Skeletal muscle tissue (tissue), 7 donors: ENCODE measurements around the genes NPTX1, PVALEF and CEP131.

- PRO-cap, 3 experiments, result no peak in any of the 3 experiments
- RAMPAGE, long total RNA, result no peak
- RRBS, 2 experiments, result no CpG with 5 or more reads among the region's 8 CpGs
Measured at GRCh38 chr17:80419421-80419747, 4.4 kb downstream of the ENDOV start.

DNA sequence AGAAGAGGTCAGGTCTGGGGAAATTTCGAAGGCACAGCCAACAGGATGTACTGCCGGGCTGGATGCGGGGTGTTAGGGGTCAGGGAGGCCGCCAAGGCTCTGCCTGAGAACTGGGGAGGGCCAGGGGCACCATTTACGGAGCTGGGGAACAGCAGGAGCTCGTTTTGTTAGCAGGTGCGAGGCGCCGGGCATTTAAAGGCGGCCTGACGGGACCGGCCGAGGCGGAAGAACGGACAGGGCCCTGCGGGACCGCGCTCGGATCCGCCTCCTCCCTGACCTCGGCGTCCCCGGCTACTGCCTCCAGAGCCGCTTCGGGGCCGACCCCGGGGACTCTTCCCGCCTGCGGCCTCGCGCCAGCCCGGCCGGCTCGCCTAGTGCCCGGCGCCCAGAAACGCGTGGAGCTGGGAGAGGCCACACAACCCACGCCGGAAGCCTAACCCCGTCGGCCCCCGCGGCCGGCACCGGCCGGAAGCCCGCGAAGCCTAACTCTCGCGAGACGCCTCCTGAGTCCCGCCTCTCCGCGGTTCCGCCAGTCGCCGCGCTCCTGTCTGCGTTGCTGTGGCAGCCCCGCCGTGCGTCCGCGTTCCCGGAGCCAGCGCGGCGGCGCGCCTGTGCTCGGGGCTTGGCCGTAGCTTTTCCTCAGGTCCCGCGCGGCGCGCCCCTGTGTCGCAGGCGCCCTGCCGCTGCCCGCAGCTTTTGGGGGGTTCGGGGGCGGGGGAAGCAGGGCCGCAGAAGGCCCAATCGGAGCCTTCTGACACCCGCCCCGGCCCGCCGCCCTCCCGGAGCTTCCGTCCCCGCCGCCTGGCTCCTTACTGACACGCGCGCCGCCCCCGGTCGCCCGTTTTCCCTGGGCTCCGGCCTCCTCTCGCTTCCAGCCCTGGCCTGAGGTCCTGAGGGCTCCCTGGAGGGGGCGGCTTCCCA is 21.9 kb downstream of the NPTX1 start:
- PRO-cap, 3 experiments, result peak in 3 of 3 experiments; most common plus-strand start position 812 of the sequence (in 2); most common minus-strand start position 431 of the sequence (in 2)
- RAMPAGE, long total RNA, result no peak
- RRBS, 2 experiments, result 1 to 3% methylated on average over 46 to 52 of the region's 104 CpGs

DNA sequence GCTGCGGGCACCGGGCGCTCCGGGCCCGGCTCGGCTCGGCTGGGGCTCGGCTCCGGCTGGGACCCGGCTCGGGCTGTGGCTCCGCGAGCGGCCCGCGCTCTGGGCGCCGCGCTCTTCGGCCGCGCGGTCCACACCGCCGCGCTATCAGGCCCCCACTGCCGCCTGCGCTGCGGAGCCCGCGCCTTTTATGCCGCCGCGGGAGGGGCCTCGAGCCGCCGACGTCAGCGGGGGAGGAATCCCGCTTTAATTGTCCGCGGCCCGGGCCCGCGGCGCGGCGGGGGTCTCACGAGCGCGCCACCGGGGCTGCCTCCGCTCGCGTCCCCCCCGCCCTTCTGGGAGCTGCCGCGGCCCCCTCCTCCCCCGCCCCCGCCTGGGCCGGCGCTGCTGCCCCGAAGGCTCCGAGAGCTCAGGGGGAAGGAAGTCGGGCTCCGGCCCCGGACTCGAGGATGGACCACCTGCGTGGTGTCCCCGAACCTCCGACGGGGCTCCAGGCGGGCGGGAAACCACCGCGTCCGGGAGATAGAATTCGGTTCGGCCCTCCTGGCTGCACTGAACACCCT is at the start of gene NPTX1:
NPTX1 (minus strand) TSS at position 160 of the 560 bp plus-strand sequence.
- PRO-cap, 3 experiments, result peak in 2 of 3 experiments; most common plus-strand start position 246 of the sequence (in 1); most common minus-strand start position 157 of the sequence (in 2)
- RAMPAGE, long total RNA, result no peak
- RRBS, 2 experiments, result 3 to 4% methylated on average over 36 of the region's 79 CpGs

DNA sequence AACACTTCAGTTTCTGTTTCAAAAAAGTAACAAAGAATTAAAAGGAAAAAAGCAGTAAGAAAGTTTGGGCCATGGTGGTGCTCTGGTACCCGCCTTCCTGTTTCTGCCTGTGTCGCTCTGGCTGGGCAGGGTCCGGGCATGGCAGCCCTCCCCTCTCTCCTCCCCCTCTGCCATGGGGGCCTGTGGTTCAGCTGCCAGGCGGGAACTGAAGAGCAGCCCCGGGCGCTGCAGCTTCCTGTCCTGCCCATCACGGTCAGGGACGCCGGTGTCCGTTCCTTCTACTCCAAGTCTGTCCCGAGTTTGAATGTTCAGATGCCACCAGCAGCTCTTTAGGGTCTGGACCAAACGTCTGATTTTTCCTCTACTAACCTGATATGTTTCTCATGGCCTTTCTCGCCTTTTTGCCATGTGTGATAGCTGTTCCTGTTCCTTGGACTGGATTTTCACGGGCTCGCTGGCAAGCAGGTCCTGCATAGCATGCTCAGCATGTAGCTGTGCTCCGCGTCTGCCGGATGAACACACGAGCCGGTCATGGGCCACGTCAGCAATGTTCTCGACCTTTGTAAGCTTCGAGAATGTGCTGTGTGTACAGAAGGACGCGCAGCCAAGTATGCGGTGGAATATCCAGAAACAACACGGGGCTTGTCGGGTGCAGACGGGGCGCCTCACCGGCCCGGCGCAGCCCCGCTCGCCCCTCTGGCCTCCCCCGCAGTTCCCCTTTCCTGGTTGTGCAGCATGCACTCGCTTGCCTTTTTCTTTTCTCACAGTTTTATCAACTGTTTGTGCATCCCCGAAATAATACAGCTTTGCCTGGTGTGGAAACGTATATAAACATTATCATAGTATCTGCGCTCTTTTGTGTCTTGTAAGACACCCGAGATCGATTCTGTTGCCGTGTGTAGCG is 42.1 kb downstream of the RPTOR start:
- PRO-cap, 3 experiments, result peak in 2 of 3 experiments; most common plus-strand start position 627 of the sequence (in 1); most common minus-strand start position 507 of the sequence (in 2)
- RAMPAGE, long total RNA, result no peak
- RRBS, 2 experiments, result 37 to 39% methylated on average over 6 of the region's 44 CpGs

GRCh38 chr17:80649583-80650243 is 105.1 kb downstream of the RPTOR start:
- PRO-cap, 3 experiments, result peak in 2 of 3 experiments; most common minus-strand start chr17:80649791 (in 2)
- RAMPAGE, long total RNA, result no peak
- RRBS, 2 experiments, result no CpG with 5 or more reads among the region's 11 CpGs

- PRO-cap, 3 experiments, result no peak in any of the 3 experiments
- RAMPAGE, long total RNA, result no peak
- RRBS, 2 experiments, result no CpG with 5 or more reads among the region's 16 CpGs
Measured at GRCh38 chr17:80661339-80661631, 116.6 kb downstream of the RPTOR start.

DNA sequence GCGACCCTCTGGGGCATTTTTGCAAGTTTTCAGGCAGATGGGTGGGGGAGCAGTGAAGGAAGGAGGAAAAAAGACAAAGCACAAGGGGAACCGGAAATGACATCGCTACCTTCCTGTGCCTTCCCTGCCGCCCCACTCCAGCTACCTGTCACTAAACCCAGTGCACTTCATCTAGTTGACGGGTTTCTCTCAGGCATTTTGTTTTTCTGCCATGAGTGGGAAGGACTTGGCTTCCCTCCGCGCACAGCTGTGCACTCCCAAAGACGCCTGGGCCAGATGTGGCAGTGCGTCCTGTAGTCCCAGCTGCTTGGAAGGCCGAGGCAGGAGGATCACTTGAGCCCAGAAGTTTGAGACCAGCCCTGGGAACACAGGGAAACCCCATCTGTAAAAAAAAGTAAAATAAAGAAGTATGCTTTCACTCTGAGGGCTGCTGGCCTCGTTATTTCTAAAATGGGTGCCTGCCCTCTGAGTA is 214.2 kb downstream of the RPTOR start:
- PRO-cap, 3 experiments, result no peak in any of the 3 experiments
- RAMPAGE, long total RNA, result no peak
- RRBS, 2 experiments, result no CpG with 5 or more reads among the region's 11 CpGs

DNA sequence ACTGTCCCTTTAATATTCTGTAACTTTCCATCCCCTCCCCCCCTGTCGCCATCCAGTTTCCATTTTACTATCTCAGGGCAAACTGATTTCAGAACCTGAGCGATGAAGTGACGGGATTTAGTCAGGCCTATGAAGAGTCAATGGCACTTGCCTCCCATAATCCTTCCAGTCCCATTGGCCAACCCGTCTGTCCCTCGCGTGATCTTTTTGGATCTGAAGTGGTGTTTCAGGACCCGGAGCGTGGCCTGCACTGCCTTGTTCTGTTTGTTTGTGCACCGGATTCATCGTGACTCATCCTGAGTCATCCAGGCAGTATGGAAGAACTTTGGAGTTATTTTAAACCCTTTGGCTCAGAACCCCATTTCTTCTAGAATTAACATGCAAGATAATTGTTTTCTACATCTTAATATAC is 199.8 kb upstream of the CHMP6 start:
- PRO-cap, 3 experiments, result peak in 2 of 3 experiments; most common plus-strand start position 284 of the sequence (in 1); most common minus-strand start position 266 of the sequence (in 1)
- RAMPAGE, long total RNA, result no peak
- RRBS, 2 experiments, result 0 to 17% methylated on average over 1 of the region's 10 CpGs

DNA sequence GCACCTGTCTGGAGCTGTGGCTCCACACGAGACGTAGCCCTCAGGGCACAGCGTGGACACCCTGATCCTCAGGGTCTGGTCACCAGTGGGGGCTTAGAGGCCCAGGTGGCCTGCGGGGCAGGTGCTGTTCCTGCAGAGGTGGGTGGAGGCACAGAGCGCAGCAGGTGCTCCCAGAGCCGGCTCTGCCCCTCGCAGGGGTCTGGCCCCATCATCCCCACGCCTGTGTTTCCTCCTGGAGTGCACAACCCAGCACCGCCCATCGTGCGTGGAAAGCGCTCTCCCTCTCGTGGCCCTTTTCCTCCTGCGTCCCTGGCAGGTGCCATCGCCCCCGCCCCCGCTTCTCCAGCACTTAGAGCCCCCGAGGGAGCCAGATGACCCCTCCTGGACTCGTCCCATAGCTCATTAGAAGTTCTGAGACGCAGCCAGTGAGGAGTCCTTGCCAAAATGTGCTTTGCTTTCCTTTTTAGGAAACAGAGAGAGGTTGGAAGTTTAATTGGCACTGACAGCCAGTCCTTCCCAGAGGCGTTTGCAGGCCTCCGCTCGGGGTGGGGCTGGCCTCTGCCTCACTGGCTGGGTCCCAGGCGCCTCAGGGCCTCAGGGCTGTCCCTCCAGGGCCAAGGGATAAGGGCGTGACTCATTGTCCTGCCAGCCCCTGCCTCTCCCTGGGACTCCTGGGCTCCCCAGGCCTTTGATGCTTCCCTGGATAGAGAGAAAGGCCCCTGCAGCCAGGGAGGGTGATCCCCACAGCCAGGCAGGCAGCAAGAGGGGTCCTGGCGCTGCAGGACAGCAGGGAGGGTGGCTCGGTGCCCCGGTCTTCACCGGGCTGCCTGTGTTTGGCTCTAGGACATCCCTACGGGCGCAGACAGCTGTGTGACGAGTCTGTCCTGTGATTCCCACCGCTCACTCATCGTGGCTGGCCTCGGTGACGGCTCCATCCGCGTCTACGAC is 32.1 kb upstream of the CHMP6 start:
- PRO-cap, 3 experiments, result no peak in any of the 3 experiments
- RAMPAGE, long total RNA, result no peak
- RRBS, 2 experiments, result no CpG with 5 or more reads among the region's 39 CpGs

DNA sequence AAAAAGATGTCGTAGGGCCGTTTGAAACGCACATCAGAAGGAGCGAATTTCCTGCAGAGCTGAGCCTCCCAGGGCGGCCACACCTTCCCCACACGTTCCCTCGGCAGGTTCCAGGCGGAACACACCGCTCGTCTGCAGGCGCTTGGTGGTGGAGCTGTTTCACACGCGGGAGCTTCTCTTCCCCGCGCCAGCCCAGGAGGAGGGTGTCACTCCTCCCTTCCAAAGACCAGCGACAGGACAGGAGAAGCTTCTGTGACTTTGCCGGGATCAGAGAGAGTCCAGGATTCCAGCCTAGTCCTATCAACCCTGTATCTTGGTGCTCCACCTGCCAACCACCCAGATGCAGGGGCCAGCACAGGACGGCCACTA is 11.5 kb upstream of the BAIAP2 start:
- PRO-cap, 3 experiments, result no peak in any of the 3 experiments
- RAMPAGE, long total RNA, result no peak
- RRBS, 2 experiments, result no CpG with 5 or more reads among the region's 18 CpGs

- PRO-cap, 3 experiments, result no peak in any of the 3 experiments
- RAMPAGE, long total RNA, result no peak
- RRBS, 2 experiments, result 57 to 58% methylated on average over 9 to 13 of the region's 45 CpGs
Measured at GRCh38 chr17:81031008-81032138, 3.6 kb upstream of the BAIAP2 start.

DNA sequence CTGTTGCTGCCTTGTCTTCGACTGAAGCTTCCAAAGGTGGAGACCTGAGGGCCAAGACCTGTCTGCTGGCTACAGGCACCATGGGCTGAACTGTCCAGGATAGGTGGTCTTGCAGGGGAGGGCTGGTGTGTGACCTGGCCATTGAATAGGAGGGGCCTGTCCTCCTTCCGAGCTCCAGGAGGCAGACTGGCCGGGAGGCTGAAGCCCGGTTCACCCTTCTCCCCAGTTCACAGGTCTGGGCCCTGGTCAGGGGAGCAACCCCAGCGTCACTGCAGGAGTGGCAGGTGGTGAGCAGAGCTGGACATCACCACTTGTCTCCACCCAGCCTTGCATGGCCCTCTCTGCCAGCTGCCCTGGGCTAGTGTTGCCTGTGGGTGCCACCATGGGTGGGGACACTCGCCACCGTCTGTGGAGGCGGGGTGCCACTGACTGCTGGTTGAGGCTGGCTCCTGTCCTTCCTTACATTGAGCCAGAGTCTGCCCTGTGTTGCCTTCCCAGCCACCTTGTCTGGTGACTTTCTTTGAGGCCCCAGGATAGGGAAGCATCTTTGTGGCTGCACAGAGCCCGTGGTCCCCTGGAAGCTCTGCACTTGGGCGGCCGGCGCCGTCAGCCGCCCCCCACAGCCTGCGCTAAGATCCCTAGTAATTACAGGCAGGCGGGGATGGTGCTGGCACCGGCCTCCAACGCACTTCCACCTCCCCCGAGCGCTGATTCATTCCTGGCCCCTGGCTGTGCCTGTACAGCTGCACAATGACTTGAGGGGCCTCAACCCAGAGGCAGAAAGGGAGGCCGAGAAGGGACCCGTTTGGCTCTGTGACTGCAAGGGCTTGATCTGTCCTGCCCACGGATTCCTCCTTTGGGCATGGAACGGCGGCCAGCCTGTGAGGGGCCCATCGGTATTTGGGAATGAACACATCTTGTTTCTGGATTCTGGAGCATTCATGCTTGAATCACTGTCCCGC is 5.0 kb downstream of the BAIAP2 start:
- PRO-cap, 3 experiments, result no peak in any of the 3 experiments
- RAMPAGE, long total RNA, result no peak
- RRBS, 2 experiments, result 19 to 31% methylated on average over 7 of the region's 27 CpGs

DNA sequence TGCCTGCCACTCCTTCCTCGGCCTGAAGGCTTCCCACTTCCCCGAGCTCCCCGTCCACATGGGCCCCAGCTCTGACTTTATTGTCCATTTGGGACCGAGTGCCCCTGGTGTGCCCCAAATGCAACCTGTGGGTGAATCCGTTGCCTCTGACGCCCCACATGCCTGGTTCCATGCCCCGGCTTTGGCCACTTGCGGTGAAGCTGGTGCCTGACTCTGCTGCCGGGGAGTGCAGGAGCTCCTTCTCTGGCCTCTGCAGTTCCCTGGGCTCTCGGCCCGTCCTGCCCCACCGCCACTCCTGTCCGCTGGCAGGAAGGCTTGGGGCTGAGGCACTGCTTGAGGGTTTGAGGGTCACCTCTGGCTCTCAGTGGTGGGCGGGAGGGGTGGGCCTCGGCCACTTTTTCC is 50.8 kb downstream of the BAIAP2 start:
- PRO-cap, 3 experiments, result no peak in any of the 3 experiments
- RAMPAGE, long total RNA, result no peak
- RRBS, 2 experiments, result 83 to 85% methylated on average over 2 of the region's 15 CpGs

- PRO-cap, 3 experiments, result no peak in any of the 3 experiments
- RAMPAGE, long total RNA, result no peak
- RRBS, 2 experiments, result 16% methylated on average over 4 of the region's 17 CpGs
Measured at GRCh38 chr17:81164815-81165598, at the start of gene PVALEF. Gene PVALEF (plus strand): TSS chr17:81165507.

GRCh38 chr17:81196711-81197468 is 25.9 kb downstream of the CEP131 start:
- PRO-cap, 3 experiments, result peak in 1 of 3 experiments; most common plus-strand start chr17:81197374 (in 1)
- RAMPAGE, long total RNA, result no peak
- RRBS, 2 experiments, result 63 to 78% methylated on average over 11 to 19 of the region's 39 CpGs

GRCh38 chr17:81222651-81223728 is at the start of gene CEP131:
Gene CEP131 (minus strand): TSS chr17:81222965.
- PRO-cap, 3 experiments, result peak in 3 of 3 experiments; most common plus-strand start chr17:81223354 (in 2); most common minus-strand start chr17:81222965 (in 1)
- RAMPAGE, long total RNA, result no peak
- RRBS, 2 experiments, result 2 to 3% methylated on average over 31 of the region's 107 CpGs

GRCh38 chr17:81228284-81228907 is 5.6 kb upstream of the CEP131 start:
- PRO-cap, 3 experiments, result no peak in any of the 3 experiments
- RAMPAGE, long total RNA, result no peak
- RRBS, 2 experiments, result no CpG with 5 or more reads among the region's 13 CpGs

GRCh38 chr17:81386280-81386849 is 8.9 kb upstream of the BAHCC1 start:
- PRO-cap, 3 experiments, result peak in 1 of 3 experiments; most common plus-strand start chr17:81386623 (in 1); most common minus-strand start chr17:81386609 (in 1)
- RAMPAGE, long total RNA, result no peak
- RRBS, 2 experiments, result 2% methylated on average over 24 to 25 of the region's 42 CpGs

DNA sequence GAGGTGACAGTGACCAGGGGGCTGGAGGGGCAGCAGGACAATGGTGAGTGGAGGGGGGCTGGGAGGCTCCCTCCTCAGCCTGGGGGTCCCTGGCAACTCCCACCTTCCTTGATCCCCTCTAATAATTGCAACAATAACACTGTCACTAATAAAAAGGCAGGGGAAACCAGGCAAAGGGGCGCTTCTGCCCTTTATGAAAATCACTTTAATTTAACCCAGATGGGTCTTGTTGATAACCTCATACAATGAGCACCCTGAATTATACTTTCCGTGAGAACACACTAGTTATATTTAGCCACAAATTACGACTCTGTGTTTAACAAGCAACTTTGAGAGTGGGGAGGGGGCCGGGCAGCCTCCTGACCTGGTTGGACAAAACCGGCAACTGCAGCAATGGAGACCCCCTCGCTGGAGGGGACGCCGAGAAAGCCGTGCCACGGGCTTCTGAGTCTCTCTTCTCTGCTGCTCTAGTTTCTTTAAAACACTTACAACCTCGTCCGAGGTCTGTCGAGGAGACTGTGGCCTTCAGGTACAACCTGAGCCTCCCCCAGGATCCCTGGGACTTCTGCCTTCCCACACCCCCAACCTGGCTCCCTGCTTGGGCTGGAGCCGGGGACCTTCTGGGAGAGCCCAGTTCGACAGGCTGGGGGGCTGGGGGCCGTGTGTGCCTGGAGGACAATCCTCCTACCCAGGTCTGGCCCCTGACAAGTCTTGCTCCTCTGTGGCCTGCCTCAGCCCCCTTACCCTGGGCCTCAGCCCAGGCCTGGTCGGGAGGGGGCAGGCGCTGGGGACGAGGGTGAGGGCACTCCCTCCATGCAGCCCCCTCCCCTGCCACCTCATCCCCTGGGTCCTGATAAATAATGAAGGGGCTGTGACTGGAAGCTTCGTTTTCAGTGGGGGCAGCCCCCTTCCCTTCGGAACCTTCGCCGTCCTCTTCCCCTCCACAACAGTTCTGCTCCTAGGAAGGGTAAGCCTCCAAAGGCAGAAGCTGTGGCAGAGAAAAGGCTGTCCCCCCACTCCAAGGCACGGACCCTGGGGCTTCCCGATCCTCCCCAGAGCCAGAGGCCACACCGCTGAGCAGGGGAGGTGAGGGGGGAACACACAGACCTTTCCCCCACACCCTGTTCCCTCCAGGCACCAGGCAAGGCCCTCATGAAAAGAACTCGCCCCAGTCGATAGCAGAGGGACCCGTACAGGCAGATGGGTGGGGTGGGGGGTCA is 5.3 kb upstream of the BAHCC1 start:
- PRO-cap, 3 experiments, result no peak in any of the 3 experiments
- RAMPAGE, long total RNA, result no peak
- RRBS, 2 experiments, result no CpG with 5 or more reads among the region's 29 CpGs

DNA sequence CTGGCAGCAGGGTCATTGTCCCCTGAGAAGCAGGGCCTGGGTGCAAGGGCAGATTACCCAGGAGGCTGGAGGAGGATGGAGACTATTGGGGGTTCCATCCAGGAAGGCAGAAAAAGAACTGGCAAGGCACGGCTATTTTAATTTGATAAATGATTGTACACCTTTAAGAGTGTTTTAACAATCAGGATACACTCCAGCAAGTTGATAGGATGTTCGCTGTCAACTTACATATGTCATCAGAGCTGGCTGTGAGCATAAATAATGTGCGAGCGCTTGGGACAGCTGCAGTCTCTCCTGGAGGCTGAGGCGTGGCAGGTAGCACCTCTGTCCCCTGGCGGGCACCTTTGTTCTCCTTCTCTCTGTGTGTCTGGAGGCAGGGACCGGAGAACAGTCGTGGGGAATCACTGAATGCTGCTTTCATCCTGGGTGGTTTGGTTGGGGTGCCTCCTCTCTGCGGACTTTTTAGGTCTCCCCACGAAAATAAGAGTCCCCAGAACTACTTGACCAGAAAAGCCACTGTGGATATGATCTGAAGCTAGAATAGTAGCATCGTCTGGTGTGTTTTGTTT is 9.3 kb downstream of the BAHCC1 start:
- PRO-cap, 3 experiments, result peak in 2 of 3 experiments; most common plus-strand start position 285 of the sequence (in 2)
- RAMPAGE, long total RNA, result no peak
- RRBS, 2 experiments, result no CpG with 5 or more reads among the region's 11 CpGs